ENCODE measurements around a stretch of chr9.

GRCh38 chr9:123033907-123034195, 384 bp downstream of the GPR21 start:
- PRO-cap, result no peak
- RAMPAGE, long total RNA, result no peak

DNA sequence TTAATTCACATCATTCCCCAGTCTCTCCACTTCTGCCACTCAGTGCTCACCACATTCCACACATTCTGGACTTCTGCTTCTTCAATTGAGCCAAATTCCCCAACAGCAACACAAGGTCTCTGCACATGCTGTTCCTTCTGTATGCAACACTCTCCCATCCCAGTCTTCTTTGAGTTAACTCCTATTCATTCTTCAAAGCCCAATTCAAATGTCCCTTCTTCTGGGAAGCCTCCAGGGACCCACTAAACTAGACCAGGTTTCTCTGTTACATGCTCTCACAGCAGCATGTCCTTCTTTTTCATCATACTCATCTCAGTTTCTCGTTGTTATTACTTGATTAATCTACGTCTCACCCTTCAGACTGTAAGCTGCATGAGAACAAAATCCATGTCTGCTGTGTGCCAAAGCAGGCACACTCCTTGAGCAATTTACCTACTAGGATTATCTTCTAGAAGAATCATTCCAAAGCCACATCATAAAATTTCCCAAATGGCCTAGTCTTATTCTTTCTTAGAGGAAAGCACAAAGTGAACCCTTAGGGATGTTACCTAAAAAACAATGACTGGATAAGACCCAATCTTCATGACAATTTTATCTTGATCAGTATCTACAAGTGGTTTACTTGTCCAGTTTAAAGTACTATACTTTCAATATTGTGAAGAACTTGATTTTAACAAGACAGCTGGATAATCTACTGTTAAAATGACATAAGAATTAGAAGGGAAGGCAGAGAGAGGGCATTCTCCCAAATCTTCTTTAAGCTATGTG, 98.1 kb downstream of the GPR21 start:
- PRO-cap, result no peak
- RAMPAGE, long total RNA, result no peak

DNA sequence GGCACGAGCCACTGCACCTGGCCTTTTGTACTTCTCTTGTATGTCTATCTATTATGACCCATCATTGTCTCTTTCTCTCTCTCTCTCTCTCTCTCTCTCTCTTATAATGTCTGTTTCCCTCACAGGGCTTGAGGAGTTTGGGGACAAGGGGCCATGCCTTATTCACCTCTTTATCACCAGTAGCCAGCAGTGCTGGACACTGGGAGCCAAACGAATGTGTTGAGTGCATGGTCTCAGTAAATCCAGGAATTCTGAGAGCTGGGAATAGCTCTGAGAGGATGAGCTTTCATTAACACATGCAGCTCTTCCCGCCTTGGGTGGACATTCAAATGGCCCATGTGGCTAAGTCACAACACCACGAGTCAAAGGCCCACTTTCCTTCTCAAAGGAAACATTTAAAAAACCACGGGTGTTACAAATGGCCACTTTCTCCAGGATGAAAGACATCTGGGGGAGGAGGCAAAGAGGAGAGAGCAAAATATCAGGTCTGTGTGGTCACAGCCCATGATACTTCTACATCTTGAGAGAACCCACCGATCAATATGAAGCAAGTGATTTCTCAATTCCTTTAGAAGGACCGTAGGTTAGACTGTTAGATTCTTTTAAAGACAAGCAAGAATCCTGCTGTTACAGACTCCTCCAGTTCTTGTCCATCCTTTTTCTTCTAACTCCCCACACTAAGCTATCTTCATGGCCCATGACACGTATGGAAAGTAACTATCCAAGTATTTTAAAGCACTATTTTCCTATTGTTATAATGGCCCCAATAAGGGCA, 139.3 kb downstream of the CRB2 start:
- PRO-cap, result no peak
- RAMPAGE, long total RNA, result no peak

DNA sequence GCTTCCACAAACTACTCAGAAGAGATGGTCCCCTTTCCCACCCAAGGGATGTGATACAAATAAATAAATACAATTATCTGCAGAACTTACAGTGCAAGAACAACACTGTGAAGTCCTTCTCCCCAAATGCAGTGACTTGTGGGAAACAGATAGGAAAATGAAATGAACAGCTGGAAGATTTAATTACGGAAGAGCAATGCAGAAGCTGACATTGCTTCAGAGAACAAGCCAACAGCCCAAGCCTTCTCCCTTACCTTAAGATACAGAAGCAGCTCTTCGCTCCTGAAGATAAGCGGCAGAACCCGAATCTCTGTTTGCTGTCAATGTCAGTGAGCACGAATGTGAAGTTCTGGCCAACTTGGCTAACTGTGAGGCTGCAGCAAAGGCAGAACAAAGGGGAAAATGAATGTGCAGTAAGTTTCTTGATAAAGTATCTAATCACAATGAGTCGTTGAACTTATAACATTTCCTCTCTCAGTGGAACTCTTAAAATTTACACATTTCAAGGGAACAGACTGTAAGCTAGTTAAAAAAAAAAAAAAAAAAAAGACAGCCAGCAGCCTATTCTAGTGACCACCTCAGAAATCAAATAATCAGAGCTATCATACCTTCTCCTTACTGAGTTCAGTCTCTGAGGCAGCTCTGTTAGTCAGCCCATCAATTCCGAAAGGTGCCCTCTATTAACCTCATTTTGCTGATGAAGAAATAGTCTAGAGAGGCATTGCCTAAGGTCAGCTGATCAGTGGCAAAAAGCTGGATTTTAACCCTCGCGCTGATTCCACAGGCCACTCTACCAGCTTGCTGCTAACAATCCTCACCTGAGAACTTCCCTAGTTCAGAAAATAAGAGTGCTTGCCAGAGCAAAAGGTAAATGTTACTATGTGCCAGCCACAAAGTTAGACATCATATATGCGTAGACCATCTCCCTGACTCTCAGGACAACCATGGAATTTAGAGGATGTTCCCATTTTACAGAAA, 172.2 kb downstream of the DENND1A start:
- PRO-cap, result no peak
- RAMPAGE, long total RNA, result no peak

GRCh38 chr9:123867957-123868265, 62.0 kb downstream of the DENND1A start:
- PRO-cap, result no peak
- RAMPAGE, long total RNA, result no peak

- PRO-cap, result no peak
- RAMPAGE, long total RNA, result no peak
Observed at GRCh38 chr9:123928904-123929671, 838 bp downstream of the DENND1A start.

DNA sequence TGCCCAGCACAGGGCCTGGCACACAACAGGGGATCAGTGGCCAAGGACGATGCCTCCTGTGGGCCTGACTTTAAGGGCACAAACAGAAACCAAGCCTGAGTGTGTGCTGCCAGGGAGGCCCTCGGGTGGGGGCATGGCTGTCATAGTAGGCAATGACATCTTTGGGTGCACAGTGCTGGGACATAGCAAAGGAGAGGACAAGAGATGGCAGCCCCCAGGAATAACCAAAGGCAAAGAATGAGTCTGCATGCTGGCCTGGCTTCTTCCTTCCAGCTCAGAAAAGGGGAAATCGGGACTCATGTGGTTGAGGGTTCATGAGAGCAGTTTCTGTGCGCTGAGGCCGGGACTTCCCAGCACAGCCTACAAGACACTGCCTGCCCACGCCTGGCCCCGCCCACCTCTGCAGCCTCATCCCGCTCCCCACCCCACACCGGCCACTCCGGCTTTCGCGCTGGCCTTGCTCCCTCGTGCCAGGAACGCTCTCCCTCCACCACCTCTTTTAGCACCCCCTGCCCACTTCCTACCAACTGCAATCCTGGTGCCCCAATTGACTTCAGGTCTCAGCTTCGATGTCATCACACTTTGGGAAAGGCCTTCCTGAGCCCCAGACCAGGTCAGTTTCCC, 13.8 kb upstream of the LHX2 start:
- PRO-cap, result no peak
- RAMPAGE, long total RNA, result no peak

- PRO-cap, result no peak
- RAMPAGE, long total RNA, result no peak
Observed at GRCh38 chr9:124045462-124045938, 33.9 kb downstream of the LHX2 start.

- PRO-cap, result no peak
- RAMPAGE, long total RNA, result no peak
Observed at GRCh38 chr9:124251913-124252463, 5.8 kb upstream of the NEK6 start.

DNA sequence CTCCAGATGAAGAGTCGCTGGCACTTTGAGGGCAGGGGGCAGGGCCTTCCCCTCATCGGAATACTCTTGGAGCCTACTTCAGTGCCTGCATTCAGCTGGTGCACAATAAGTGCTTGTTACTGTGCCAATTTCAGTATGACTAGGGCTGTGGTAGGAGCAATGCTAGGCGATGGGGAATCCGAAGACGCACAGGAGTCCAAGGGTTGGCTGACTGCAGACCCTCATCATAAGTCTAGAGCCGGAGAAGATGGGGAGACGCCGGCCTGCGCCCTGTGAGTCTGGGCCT, 356 bp upstream of the NEK6 start:
- PRO-cap, result no peak
- RAMPAGE, long total RNA, result no peak

GRCh38 chr9:124652407-124653091, 118.6 kb downstream of the NR6A1 start:
- PRO-cap, result no peak
- RAMPAGE, long total RNA, result no peak

DNA sequence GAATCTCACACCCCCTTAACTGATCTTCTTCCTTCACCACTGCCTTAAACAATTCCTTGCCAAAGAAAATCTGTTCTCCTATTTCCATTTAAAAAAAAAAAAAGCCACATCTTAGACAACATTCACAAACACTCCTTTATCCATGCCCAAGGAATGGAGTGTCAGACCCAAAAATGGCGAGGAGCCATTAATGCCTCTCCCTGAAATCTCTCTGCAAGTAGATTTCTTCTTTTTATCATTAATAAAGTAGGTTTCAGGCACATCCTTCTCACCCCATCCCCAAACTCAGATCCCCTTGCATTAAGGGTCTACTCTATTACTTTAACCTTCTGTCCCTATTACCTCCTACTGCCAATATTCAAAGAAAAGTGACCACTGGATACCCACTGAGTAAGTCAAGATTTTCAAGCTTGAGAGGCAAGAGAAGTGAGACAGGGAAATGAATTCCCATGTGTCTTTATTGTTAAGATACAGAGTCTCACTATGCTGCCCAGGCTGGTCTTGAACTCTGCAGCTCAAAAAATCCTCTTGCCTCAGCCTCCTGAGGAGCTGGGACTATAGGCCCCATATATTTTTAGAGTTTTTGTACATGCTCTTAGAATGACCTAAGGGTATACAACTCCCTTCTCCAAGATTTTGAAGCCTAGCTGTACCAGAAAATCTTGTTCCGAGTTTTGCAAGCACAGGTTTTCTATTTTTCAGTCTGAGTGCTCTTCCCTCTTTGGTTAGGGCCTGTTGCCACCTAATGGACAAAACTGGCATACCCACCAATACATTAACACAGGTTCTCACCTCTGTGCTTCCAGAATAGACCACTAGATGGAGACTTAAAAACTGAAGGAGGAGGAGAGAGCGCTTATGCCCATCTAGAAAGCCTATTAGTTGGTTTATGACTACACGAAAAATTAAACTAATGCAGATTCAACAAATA, 59.5 kb downstream of the NR6A1 start:
- PRO-cap, result no peak
- RAMPAGE, long total RNA, result no peak

GRCh38 chr9:124800463-124801019, 23.6 kb downstream of the OLFML2A start:
- PRO-cap, result no peak
- RAMPAGE, long total RNA, result no peak

GRCh38 chr9:125241440-125242500, 627 bp upstream of the HSPA5 start:
- PRO-cap, result no peak
- RAMPAGE, long total RNA, result no peak

DNA sequence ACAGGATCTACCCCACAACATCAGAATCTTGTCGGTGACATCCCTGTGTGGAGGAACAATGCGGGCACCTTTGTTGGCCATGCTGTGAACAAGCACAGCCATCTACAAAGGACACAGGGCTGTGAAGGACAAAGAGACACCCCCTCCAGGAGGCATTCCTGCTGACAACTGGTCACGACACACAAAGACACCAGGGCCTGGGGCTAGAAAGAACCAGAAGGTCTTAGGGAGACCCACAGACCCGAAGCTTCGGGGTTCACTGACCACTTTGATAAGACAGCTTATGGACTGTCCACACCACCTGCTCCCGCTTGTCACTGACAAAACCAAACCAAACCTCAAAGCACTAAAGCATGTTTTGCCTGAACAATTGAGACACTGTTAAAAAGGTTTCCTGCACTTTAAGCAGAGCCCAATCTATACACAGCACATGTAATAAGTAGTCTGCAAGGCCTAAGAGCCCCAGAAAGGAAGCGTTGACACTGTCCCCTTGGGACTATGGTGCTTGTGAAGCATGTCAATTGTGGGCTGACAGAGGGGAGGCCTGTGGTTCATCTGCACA, 184.9 kb downstream of the GAPVD1 start:
- PRO-cap, result no peak
- RAMPAGE, long total RNA, result no peak

DNA sequence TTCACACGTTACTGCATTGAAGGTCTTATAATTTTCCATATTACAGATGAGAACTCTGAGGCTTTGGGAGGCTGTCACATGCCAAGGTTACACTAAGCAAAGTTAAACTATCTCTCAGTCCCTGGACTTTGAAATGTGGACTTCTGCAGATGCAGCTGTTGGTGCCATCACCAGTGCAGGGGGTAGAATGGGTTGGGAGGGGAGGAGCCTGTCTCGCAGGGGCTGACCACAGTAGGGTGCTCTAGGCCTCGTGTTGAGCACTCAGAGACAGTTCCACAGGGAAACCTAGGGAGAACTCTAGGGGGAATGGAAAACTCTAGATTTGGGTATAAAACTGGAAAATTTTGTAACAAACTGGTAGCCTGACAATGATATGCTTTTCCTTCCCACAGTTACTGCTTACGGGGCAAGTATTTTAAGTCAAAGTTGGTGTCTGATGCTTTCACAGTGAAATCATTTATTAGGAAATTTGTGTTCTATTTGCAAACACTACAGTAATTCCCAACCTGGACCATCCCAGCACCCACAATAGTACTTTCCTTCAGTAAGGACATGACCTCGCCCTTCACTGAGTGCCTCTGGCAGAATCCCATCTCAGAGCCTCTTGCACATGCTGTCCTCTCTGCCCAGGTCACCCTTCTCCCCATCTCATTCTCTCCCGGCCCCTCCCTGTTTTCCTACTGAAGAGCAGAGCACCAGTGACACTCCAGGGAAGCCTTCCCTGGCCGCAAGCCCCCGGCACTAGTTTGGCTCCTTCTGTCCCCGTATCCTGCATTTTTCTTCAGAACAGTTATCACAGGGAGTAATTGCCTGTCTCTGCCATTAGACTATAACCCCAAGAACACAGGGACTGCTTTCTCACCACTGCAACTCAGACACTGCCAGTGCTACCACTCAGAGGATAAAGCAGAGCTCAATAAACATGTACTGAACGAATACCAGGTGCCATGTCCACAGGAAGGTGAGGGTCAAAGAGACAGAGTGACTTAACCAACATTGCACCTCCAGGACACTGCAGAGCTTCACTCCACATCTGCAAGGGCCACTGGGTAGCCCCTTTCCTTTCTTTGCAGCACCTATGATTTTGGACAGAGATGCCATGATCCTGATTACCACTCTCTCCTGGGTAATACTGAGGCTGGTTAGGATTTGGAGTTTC, 220.5 kb downstream of the MAPKAP1 start:
- PRO-cap, result no peak
- RAMPAGE, long total RNA, result no peak

DNA sequence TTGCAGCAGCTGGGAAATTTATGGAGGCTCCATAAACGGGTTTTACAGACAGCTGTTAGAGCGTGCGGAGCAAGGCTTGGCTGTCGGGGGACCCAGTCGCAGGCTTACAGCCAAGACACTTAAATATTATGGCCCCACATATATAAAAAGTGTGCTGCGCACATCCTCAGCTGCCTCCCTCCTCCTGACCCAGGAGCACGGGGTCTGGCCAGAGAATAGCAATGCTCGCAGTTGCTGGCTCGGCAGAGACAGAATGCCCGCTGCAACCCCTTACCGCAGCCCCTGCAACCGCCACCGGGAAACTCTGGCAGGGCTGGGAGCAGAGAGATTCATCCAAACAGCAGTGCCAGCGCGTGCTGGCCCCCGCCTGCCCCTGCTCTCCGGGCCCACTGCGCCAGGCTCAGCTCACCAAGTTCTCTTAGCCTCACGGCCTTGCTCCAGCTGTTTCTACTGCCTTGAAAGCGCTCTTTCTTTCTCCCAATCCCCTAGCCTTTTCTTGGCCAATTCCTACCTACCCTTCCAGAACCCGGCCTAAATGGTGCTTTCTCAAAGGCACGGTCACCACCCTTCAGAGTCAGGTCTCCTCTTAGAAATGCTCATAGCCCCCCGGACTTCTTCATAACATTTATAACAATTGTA, 28.2 kb upstream of the MVB12B start:
- PRO-cap, result no peak
- RAMPAGE, long total RNA, result no peak

DNA sequence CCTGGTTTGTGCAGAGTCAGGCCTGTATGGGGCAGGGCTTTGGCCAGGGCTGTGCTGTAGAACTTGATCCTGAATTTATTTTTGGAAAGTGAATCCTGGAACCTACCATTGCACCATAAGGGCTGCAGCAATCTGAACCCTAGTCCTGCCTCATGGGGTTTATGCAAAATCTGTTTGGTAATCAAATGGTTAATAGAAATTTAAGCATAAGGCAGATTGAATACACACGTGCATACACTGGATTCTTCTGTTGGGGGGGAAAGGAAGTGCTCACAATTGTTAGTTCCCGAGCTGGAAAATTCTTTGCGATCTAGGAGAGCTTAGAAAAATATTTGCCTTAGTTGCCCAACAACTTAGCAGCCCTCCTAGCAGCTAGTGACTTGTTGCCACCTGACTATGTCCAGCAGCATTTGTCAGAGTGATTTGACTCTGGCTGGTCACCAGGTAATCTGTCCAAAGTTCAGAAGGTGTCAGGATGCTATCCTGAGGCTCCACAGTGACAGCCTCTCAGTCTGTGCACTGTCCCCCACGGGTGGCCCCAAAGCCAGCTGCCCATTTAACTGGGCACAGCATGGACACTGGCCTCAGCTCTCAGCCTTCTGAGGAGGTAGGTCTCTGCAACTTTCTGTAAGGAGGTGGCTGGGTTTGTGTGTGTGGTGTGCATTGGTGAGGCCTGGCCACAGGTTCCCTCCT, 8.3 kb downstream of the MVB12B start:
- PRO-cap, result no peak
- RAMPAGE, long total RNA, result no peak

GRCh38 chr9:126345517-126345804, 18.8 kb downstream of the MVB12B start:
- PRO-cap, result no peak
- RAMPAGE, long total RNA, result no peak

GRCh38 chr9:126348198-126349400, 22.0 kb downstream of the MVB12B start:
- PRO-cap, result no peak
- RAMPAGE, long total RNA, result no peak